Measurements from ENCODE around the gene RNFT2.

GRCh38 chr12:114479842-114480253, 73.9 kb upstream of the TBX5 start:
- PRO-cap = no peak

DNA sequence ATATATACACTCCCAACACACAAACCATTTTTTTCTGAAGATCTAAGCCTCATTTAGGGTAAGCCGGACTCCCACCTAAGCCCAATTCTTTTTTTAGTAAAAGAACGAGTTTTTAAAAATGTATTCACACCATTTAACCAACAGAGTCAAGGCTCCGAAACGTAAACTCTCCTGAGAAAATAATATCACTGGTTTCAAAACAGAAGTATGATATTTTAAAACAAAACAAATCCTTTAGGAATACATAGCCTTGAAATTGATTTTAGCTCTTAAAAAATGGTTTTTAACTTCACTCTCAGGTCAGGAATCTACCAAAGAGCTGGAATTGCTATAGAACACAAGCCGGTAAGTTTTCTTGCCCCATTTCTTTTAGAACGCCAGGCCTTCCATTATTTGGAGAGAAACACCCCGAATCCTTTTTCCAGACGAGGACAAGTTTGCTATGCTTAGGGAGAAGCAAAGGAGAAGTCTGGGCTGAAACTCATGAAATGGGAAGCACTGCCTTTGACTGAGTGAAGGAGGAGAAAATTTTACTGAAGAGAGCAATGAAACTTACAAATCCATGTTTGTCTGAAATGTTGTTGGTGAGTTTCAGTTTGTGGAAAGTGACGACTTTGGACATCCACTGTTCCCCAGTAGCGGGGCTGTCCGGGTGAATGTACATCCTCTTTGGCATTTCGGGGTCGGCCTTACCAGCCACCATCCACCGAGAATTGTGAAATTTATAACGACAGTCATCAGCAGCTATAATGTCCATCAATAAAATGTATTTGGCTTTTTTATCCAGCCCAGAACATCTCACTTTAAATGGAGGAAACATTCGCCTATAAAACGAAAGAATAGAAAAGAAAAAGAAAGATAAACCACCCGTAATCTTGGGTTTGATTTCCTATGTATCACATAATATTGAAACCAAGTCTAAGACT, 3.4 kb downstream of the TBX3 start:
- PRO-cap = no peak

DNA sequence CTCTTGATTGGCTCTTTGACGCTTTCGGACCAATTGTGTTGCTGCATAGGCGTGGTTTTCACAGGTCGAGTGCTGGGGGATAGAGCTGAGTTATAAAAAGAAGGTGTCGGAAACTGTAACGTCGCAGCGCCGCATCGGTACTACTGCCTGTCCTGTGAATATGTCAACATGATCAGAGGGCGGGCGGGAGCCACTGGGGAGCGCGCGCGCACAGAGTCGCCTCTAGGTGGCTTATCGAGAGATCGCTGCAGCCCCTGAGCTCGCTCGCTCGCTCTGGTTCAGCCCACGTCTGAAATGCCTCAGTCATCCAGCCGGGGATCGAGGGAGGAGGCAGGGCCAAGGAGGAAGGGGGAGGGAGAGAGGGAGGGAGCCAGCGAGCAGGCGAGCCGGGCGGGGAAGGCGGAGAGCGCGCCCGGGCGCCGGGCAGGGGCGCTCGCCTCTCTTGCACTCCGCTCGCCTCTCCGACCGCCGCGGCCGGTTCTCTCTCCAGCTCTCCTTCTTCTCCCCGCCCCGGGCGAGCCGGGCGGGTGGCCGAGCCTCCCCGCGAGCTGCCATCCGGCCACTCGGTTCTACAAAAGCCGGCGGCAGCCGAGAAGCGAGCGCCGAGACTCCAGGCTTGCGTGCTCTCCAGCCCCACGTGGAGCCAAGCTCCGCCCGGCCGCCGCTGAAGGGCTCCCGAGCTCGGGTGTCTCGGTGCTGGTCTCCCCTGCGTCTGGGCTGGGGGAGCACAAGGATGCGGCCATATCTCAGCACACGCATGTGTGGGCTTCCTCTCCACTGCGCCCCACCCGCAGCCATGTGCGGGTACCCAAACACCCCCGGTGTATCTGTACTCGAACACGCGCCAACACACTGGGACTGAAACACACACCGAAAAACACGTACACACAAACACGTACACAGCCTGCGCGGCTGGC, 513 bp upstream of the TBX3 start:
- PRO-cap = bidirectional peak, plus-strand start at position 175 of the sequence, minus-strand start outside the sequence; bidirectional peak, plus-strand start at position 396 of the sequence, minus-strand start at position 275 of the sequence

DNA sequence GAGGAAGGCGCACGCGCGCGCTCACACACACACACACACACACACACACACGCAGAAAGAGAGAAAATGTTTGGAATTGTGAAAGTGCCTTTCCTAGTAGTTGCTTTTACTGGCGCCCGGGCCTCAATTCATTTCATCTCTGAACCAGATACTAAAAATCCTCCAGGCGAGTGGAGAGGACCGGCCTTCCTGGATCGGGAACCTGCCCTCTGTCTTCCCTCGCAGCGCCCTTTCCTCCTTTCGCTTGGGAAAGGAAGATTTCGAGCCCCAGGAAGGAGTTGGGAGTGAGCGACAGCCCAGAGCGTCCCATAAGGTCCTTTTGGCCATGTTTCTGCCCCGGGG, 7.8 kb upstream of the TBX3 start:
- PRO-cap = no peak

GRCh38 chr12:114698399-114698707, 14.4 kb upstream of the TBX3 start:
- PRO-cap = no peak

DNA sequence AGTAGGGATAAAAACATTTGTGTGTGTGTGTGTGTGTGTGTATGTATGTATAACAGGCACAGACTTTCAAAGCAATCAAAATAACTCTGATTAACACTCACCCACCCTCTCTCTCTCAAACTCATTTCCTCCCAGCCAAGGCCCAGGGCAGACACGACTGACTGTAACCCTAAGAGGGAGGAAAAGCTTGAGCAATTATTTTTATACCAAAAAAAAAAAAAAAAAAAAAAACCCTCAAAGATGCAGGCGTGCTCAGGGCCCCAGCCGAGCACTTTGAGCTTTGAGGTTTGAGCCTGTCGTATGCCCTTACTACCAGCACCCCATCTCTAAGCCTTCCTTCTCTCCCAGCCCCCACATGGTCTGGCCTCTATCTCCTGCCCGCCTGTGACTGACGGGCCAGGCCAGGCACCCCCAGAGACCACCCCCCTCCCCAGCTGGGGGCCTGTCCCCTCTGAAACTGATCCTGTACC, 62.8 kb upstream of the TBX3 start:
- PRO-cap = no peak

GRCh38 chr12:114768170-114768915, 84.4 kb upstream of the TBX3 start:
- PRO-cap = no peak

GRCh38 chr12:114812848-114813137, 128.8 kb upstream of the TBX3 start:
- PRO-cap = no peak

- PRO-cap = no peak
Observed at GRCh38 chr12:114920656-114921180, 236.7 kb upstream of the TBX3 start.

GRCh38 chr12:115088454-115089065, 404.6 kb upstream of the TBX3 start:
- PRO-cap = no peak

- PRO-cap = no peak
Observed at GRCh38 chr12:115103882-115104484, 420.0 kb upstream of the TBX3 start.

GRCh38 chr12:115660412-115660985, 617.0 kb downstream of the MED13L start:
- PRO-cap = no peak

GRCh38 chr12:115917135-115917514, 360.4 kb downstream of the MED13L start:
- PRO-cap = no peak

DNA sequence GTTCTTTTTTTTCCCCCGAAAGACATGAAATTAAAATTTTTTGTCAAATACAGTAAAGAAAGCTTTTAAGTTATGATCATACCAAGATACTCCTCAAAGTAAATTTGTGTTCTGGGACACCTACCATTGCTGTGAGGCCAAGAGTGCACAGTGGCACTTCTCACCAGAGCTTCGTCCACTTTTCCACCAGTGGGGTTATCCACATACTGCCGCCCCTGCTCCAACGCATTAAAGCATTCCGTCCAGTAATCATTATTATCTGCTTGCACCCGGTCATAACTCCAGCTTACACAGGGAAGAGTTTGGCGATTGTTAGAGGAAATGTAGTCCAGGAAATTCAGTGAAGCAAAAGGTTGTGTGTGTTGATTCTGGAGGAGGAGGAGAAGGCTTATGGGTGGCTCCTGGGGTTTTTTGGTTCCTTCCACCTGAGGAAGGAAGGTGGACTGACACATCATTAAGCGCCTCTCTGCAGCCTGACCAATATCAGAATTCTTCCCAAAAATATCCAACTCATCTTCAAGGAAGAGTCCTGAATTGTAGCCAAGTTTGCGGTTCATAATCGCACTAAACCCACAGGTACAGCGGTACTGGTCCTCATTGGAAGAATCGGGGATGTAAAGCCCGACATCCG, 286.5 kb downstream of the MED13L start:
- PRO-cap = no peak

DNA sequence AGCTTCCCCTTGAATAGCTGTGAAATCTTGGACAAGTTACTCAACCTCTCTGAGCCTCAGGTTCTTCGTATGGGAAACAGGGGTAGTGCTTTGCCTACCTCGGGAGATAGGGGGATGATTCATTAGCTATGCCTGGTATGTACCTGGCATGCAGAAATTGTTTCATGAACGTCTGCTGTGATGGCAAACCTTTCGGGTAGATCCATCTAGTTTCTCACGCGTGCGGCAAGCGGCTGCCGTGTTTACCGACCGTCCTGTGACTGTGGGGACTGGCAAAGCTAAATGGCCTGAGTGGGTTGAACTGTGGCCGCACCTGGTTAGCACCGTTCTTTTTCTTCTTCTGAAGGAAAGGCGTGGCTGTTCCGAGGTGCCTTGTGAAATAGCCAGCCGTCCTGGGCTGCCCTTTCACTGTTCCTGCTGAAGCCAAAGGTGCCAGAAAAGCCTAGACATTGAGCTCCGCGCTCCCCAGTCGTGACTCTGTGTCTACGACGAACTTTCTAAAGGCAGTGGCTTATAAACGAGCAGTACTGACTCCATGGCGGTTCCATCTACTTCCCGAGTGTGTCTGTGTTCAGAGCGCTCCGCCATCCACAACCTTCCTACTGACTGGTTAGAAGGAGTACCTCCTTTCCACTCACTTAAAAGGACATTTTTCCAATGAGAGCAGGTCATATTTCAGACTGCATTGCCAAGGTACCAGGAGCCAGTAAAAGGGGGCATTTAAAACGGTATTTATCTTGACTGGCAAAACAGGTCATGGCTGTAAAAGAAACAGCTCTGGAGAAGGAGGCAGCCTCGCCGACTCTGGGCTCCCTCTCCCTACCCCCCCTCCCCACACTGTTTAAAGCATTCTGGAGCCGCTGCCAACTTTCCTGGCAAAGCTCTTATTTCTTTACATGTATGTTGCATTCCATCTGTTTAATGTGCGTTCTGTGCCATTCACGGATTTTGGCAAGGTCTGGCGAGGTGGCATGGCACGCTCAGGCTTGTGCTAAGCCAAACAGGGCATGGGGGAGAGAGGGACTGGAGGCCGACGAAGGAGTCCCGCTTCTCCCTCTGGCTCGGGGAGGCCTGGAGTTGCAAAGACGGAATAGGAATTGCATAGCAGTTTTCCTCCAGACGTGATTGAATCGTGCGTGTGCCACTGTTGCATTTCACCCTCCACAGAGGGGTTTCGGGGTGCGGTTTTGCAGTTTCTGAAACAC, 40.9 kb upstream of the MED13L start:
- PRO-cap = unidirectional peak, minus-strand start at position 567 of the sequence; unidirectional peak, minus-strand start at position 601 of the sequence

DNA sequence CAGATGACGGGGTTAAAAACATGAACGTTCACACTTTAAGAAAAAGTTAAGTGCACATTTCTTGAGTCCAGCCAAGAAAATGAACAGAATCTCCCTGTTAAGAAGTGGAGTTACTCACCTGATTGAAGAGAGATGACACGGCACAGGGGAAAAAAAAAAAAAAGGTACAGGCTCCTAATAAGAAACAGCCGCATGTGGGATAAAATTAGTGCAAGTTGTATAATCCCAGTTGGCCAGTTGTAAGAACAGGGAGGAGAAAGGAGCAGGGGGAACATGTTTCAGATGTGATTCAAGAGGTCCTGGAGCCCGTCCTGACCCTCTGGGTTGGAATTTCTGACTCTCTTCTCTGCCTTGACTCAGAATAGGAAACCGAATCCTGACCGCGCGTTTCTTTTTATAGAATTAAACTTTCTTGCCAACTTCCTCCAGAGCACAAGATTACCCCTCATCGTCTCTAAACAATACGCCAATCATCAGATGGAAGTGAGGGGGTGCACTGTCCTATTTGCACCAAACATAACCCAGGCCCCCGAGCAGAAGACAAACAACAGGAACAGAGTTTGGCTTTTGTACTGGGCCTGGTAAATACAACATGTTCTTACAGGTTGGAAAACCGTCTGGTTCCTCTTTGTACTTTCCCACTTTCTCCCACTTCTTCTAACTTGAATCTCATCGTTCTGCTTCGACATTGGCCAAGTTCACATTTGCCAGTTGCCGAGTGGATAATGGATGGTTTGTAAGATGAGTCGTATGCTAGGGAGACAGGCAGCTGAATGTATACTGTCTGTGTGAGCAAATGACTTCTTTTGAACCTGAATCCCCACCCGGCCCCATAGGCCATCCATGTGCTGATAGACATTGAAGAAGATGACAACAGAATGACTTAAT, 42.5 kb upstream of the MED13L start:
- PRO-cap = no peak

- PRO-cap = no peak
Observed at GRCh38 chr12:116325296-116325586, 47.7 kb upstream of the MED13L start.

DNA sequence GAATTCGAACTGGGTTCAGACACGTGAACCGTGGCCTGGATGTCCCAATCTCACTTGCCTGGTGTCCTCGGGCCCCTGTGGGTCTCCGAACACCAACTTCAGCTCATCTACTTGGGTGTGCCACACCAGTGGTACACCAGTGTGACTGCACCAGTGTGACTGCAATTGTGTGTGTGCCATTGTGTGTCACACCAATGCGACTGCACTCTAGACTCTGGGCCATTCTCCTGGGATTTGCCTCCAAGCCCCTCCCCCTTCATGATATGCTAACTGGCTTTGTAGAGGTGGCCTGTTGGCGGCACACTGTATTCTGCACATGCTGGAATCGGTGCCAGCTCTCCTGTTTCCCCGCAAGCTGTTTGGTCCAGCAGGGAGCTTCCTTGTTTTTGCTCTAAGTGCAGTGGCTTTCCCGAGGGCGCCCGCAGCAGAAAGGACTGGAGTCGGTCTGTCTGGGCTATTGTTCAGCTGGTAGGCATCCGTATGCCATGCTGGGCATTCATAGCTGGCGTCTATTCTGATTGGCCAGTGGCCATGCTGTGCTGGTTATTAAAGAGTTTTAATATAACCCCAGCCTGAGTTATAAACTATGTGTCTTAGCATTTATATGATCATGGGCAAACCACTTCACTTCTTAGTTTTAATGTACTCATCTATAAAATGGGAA, 88.9 kb upstream of the MED13L start:
- PRO-cap = no peak

DNA sequence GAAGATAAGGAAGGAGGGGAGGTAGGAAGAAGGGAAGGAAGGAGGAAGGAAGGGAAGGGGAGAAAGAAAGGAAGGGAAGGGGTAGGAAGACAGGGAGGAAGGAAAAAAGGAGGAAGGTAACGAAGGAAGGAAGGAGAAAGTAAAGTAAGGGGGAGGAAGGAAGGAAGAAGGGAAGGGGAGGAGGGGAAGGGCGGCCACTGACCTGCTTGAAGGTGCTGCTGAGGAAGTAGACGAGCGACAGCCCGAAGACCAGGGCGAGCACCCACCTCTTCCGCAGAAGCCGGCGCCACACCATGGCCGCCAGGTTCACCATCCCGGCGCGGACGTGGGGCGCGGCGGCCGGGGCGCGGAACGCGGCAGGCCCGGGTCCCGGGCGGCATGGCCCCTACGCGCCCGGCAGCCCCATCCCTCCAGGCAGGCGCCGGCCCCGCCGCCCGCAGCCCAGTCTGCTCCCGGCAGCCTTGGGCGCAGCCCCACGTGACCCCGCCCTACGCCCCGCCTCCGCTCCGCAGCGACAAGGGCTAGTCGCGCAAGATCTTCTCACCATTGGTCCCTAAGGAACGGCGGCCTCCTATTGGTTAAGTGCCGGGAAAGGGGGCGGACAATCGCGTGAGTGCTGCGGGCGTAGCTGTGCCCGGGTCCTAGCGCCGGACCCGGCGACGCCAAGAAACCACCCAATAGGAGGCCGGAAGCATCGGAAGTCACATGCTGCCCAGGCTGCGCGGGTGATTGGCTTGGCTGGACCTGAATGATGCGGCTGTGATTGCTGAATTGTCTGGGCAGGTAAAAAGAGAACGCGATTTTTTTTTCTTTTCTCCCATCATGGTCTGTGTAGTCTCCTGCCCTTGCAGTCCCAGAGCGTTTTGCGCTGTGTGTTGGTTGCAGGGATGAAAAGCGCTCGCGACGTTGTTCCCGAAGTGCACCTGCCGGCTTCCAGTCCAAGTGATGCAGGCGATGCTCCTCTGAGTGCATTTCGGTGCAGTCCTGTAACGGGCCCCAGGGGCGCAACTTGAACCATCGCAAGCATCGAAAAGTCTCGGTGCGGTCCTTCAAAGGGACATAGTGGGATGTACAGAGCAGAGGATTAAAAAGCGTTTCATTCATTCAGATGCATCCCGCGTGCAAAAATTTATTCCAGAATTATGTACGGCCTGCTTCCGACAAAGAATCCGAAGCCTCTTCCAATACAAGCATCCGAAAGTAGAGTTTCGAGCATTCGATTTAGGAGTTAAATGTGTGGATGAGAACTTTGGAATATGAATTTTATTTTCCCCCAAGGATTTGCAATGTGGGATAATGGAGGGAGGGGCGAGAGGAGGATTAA, at the start of gene RNFT2:
RNFT2 (plus strand) TSS at position 728 of the 1,324 bp plus-strand sequence.
- PRO-cap = unidirectional peak, minus-strand start at position 436 of the sequence

GRCh38 chr12:116878508-116879328, 2.5 kb downstream of the HRK start:
- PRO-cap = no peak